Bronchus (tissue), 1 donor: ENCODE results near the genes MRGPRE and ART1.

DNA sequence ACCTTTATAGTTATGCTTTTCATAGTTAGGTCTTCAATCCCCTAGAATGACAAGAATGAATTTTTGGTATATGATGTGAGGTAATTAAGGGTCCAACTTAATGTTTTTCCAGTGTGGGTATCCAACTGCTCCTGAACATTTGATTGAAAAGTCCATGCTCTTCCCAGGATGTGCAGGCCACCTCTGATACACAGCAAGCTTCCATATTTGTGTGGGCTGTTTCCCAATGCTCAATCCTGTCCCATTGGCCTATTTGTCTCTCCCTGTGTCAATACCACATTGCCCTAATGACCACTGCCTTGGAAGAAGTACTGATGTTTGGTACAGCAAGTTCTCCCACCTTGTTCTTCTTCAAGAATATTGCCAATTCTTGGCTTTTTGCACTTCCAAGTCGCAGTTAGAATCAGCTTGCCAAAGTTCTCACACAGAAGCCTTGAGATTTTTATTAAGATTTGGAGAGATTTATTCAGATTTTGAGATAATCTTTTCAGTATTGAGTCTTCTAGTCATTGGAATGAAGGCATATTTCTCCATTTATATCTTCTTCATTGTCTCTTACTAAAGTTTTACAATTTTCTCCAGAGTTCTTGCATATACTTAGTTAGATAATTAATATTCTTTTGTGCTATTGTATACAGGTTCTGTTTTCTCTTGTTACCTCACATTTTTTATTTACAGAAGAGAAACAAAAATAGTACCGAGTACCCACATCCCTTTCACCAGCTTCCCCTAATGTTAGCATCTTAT lies 212.2 kb downstream of the KCNQ1 start:
- PRO-cap = no peak

DNA sequence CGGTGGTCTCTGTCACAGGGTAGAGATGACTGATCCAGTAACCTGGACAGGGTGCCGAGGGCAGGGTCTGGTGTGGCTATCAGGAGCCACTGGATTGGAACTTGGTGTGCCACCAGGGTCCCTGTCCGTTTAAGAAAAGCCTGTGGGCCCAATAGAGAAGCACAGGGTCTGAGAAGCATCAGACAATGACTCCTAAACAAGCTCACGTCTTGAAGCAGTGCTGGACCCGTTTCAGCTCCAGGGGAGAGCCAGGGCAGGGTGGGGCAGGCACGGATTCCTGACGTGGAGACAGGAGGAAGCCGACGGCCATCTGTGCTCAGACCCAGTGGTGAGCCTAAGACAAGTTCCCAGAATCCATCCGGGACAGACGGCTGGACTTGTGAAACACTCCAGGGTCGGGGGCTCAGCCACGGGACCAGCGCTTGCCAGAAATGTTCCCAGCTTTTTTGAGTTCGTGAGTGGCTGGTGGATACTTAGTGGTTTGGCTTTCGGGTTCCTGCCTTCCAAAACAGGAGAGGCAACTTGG lies 160.6 kb downstream of the CDKN1C start:
- PRO-cap = no peak

GRCh38 chr11:2869115-2869727 lies 16.4 kb downstream of the CDKN1C start:
- PRO-cap = no peak

DNA sequence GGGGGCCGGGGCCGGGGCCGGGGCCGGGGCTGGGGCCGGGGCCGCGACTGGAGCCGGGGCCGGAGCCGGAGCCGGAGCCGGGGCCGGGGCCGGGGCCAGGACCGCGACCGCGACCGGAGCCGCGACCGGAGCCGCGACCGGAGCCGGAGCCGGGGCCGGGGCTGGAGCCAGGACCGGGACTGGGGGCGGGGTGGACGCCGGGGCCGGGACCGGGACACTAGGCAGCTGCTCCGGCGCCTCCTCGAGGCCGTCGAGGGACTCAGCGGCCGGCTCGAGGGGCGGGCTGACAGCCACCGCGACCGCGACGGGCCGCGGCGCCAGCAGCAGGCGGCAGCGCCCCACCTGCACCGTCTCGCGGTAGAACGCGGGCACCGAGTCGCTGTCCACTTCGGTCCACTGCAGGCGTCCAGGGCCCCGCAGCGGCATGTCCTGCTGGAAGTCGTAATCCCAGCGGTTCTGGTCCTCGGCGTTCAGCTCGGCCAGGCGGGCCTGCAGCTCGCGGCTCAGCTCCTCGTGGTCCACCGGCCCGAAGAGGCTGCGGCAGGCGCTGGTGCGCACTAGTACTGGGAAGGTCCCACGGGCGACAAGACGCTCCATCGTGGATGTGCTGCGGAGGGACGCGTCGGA lies 602 bp downstream of the CDKN1C start:
- PRO-cap = no peak

DNA sequence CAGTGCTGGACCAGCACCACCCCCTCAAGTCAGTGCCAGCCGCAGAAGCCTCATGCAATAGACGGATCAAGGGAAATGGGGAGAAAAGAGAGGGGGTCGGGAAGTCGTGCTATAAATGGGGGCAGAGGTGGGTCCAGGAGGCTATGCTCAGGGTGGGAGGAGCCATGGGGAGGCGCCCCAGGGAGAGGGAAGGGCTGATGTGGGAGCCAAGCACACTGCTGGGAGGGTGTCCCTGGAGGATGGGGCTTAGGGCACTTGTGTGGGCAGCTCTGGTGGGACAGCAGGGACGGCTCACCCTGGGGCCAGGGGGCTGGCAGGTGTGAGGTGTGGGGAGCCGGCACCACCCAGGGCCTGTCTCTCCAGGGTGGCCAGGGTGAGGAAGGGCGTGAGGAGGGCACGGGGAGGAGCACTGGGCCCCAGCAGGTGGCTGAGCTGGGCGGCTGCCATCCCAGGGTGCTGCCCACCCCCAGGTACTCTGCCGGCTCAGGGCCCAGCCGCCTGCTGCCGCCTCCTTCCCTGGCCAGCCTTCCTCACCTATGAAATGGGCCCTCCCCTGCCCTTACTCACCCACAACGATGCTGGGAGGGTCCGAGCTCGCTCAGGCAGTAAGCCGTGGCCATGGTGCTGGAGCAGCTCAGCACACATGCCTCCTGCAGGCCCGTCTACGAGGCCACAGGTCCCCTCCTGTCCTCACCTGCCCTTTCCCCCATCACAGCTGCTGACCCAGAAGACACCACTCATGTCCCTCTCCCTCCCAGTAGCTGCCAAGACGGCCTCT lies 9.2 kb downstream of the SLC22A18 start:
- PRO-cap = bidirectional peak, plus-strand start at position 570 of the sequence, minus-strand start at position 532 of the sequence

DNA sequence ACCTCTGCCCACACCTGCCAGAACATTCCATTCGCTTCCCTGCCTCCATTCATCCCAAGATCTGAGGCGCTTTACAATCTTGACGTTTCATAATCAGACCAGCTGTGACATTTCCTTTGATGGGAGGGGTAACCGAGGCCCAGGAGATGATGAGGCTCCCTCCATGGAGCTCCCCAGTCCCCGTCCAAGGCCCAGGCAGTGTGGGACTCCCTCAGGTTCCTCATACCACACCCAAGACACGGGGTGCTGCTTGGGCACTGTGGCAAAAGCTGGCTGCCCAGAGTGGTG lies 9.8 kb downstream of the SLC22A18 start:
- PRO-cap = unidirectional peak, plus-strand start at position 176 of the sequence

DNA sequence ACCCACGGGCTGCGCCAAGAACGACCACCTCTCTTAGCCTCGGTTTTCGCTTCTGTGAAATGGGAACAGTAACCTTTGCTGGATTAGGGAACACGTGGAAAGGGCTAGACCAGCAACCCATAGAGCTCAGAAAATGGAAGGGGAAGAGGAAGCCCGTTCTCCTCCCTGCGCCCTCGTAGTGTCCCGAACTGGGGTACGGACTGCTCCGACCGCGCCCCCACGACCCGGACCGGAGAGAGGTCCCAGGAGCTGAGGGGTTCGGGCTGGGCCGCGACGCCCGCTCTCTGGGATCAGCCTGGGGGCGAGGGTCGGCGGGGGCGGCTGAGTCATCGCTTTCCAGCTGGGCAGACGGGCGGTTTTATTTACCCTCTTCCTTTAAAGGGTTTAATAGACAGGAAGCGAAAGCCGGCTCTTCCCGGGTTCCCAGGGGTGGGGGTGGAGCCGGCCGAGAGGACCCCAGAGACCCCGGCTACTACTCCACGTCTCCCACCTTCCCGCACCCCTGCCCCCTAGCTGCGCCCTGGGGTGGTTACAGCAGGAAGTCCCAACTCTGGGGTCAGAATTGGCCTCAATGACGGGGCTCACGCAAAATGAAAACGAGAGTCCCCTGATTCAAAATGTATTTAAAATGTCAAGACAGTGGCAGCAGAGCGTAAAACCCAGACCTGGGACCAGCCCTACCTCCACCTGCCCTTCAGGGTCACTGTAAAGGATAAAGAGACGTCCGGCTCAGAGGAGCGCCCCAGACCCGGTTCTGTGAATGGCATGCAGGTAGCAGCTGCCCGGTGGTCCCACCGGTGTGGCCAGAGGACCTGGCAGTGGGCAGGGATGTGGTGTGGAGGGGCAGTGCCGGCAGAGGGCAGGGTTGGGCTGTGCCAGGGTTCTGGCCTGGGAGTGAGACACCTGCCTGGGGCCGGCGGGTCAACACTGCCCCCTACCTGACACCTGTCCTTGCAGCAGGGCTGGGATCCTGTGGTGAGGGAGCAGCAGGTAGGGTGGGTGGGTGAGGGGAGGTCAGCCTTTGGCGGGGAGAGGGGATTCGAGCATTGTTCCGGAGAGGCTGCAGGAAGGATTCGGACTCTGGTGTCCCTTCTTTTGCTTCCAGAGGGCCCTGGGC lies 1.2 kb upstream of the PHLDA2 start:
- PRO-cap = unidirectional peak, plus-strand start at position 129 of the sequence; bidirectional peak, plus-strand start at position 378 of the sequence, minus-strand start at position 297 of the sequence; unidirectional peak, minus-strand start at position 504 of the sequence; unidirectional peak, minus-strand start at position 801 of the sequence

DNA sequence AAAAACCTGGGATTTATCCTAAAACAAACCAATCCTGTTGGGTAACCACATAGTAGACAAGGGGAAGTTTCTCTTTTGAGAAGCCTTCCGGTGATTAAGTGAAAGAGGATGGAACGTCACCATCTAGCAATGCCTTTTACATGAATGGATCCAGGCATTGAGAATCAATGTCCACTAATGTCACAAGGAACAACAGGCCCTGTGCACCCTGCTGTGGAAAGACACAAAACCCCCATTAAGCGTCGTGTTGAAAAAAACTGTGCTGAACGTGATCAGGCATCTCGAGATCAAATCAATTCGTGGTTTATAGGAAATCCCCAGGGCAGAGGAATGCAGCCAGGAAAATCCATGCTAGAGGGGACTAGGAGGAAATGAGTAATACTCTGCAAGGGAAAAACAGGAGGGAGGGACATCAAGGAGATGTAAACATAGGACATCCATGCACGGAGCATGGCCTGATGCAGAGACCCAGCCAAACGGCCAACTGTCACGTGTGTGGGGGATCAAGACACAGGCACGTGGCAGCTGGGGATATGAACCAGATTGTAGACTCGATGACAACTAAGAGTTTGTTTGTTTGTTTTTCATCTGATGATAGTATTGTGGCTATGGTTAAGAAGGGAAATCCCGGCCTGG lies 38.6 kb upstream of the CARS1 start:
- PRO-cap = no peak

DNA sequence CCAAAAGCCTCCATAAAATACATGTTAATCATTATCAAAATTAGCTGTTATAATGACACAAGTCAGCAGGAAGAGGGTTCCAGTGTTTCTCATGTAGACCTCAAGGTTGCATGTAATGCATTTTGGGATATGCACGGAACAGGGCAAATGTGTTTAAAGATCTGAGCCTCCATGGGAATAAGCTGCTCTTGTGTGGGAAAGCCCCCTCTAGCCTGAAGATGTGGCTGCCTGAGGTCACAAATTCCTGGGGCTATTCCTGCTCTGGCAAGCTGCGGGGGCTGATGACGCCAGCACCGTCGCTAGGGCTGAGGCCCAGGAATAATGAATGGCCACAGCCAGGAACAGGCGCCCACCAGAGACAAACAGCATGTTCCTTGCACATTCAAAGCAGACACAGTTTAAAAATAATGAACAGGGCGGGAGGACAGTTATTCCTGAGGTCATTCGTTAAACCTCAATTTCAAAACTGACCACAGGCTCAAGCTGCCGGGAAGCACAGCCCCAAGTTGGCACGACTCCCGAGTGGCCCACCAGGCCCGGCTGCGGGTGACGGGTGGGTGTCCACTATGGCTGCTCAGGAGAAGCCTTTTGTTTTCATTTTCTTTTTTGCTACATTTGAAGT lies 11.7 kb downstream of the OSBPL5 start:
- PRO-cap = no peak

GRCh38 chr11:3161177-3161864 lies 3.8 kb downstream of the OSBPL5 start:
- PRO-cap = no peak

DNA sequence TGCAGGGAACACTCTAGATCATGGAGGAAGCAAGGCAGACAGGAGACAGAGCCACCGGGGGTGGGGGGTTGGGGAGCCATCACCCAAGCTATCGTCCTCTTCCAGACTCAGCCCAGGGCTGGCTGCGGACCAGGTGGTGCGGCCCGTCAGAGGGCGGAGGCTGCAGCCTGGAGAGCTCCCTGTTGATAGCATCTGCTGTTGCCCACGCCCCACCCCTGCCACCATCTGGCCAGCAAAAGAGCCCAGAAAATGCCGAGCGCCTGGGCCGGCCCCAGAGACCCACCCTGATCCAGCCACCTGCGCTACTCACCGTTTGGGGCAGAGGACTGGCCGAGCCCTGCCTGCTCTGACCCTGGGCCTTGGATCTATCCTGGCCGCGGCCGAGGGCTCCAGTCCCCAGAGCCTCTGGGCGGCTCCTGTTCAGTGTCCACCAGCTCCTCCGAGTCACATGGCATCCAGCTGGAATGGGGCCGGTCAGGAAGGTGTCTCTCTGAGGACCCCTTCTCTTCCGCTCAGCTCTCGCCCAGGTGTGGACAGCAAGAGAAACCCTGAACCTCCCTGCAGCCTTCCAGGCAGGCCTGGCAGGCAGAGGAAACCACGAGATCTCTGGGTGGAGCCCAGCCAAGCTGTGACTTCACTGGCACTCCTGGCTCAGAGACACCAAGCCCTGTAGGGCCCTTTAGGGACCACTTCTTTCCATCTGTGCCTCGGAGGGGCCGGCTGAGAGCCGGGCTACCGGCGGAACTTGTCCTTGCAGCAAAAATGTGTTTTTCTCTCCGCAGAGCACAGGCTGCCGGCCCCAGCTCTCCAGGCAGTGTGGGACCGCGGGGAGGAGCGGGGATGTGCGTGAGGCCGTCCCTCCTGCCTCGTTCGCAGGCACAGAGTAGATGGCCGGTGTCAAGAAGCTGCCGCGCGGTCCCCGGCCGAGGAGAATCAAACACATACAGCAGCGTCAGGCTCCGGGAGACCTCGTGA lies at the start of gene MRGPRE:
Gene MRGPRE (minus strand): TSS at position 587 of the 975 bp plus-strand sequence.
- PRO-cap = no peak

- PRO-cap = no peak
Measured at GRCh38 chr11:3644157-3645193, at the start of gene ART1. Gene ART1, plus strand, starts transcription at chr11:3645128.

DNA sequence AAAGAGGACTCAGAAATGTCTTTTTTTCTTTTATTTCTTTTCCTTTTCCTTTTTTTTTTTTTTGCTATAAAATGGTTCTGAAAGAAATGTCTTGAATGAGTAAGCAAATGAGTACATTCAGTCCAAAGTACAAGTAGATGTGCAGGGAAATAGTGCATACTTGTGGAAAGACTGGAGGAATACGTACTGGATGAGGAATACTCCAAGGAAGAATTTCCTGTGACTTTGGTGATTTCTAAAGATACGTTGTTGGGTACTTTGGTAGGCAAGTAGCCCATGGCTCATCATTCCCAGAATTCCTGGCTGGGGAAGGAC lies 4.6 kb upstream of the NUP98 start:
- PRO-cap = no peak

DNA sequence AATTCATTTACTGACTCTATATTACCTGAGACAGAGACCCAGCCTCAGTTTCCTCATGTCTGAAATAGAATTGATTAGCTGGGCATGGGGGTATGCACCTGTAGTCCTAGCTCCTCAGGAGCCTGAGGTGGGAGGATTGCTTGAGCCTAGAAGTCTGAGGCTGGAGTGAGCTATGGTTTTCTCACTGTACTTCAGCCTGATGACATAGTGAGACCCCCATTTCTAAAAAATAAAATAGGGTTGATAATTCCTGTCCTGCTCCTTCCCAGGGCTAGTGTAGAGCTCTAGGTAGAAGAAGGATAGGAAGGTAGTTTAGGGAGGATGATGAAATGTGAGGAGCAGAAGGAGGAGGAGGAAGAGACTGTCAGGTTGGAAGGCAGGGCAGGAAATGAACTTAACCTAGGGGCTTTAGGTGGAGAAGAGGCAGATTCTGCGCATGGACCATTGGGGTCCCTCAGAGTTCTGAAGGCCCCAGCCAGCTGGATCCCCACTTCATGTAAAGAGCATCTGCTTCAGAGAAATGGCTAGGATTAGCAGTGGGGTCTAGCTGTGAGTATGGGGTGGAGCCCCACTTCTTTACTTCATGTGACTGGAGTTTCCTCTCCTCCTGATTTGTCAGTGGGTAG lies 4.0 kb downstream of the PGAP2 start:
- PRO-cap = no peak

- PRO-cap = no peak
Measured at GRCh38 chr11:3815960-3816318, 7.6 kb downstream of the PGAP2 start.

DNA sequence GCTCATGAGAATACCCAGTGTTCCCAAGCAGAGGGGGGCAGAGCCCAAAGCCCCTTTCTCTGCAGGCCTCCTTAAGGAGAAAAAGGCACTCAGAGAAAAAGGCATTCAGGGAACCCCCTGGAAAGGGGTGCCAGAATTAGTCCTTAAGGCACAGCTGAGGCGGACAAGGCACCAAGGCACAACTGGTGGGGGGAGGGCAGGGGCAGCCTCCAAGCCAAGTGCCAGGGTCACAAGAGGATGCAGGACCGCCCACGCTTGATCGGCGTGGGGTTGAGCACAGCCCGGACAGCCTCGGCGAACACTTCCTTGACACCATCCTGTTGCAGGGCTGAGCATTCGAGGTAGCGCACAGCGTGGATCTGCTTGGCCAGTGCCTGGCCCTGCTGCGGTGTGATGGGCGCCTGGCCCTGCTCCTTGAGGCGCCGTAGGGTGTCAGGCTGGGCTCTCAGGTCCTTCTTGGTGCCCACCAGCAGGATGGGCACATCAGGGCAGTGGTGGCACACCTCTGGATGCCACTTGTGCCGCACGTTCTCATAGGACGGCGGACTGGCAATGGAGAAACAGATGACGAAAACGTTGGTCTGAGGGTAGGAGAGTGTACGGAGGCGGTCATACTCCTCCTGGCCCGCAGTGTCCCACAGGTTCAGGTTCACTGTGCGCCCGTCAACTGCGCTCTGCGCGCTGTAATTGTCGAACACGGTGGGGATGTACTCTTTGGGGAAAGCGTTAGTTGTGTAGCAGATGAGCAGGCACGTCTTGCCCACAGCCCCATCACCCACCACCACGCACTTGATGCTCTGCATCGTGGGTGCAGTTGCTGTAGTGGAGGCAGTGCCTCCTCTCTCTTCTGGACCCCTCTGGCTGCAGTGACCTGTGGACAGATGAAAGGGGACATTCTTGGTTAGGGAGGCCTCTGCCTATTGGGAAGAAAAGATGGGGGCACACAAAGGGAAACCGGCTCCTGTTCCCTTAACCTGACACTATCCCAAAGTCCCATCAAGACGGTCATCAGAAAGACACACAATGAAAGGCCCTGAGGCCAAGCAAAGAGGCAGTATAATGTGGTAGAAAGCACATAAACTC lies 13.1 kb downstream of the RHOG start:
- PRO-cap = no peak

DNA sequence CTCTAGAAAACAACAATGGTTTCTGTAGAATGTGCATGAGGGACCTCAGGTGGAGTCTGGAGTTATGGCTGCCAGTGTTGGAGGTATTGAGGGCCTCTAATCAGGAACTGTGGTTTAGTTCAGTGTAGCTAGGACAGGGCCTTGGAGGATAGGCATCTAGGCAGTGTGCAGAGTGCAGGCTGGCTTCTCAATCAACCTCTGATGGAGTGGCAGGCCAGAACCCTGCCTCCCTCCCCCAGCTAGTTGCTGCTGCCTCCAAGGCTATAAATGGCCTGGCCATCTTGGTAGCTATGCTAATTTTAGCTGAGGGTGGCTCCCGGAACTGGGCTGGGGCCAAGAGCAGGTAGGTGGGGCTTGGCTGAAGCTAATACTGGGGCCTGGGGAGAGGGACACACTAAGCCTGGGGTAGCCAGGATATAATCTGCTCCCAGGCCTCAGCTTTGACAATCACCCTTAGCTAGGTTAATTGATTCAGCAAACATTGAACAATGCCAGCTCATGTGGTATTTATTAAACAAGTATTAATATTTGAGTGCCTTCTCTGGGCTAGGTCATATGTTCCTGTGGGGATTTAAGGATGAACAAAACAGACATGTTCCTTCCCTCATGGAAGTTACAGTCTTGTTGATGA lies 4.1 kb downstream of the STIM1 start:
- PRO-cap = no peak

- PRO-cap = no peak
Measured at GRCh38 chr11:3860795-3861269, 5.4 kb downstream of the STIM1 start.

DNA sequence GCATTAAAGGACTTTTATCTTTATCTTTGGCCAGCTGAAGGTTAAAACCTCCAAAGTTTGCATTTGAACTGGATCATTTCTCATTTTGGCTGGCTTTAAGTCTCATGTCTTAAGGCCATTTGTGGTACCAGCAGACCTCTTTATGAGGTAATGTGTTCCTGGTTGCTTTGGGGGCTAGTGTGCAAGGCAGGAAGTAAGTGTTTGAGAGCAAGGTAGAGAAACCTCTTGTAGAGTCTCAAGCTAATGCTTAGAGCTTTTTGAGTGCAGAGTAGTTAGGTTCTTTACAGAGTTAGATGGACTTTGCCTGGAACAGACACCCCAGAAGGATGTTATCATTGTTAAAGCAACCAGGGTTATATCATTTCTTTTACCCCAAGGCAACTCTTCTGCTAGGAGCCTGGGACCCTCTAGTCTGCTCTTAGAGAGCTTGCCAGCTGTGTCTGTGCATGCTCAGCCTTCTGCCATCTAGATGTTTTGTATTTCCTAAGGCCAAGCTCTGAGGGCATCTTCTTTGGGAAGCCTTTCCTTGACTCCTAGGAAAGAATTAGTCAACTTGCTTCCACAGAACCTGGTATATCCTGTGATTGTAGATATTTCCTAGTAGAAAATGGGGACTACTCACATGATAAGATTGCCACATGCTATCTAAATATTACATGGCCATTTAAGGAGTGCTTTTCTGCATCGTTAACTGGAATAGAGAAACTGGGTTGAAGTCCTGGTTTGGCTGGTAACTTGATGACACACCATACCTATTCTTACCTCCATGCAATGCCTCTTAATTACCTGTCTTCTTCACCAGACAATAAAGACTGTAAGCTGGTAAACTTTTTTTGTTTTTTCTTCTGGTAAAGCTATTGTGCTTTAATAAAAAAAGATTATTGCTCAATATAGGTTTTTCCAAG lies 87.5 kb downstream of the STIM1 start:
- PRO-cap = no peak

- PRO-cap = no peak
Measured at GRCh38 chr11:4086311-4086697, 8.3 kb upstream of the RRM1 start.